NT2/D1 (cell line): ENCODE measurements around a stretch of chr11.

GRCh38 chr11:11619834-11620899, 1.6 kb downstream of the GALNT18 start:
- RRBS, 2 experiments: 3 to 6% methylated on average over 11 of the region's 49 CpGs

DNA sequence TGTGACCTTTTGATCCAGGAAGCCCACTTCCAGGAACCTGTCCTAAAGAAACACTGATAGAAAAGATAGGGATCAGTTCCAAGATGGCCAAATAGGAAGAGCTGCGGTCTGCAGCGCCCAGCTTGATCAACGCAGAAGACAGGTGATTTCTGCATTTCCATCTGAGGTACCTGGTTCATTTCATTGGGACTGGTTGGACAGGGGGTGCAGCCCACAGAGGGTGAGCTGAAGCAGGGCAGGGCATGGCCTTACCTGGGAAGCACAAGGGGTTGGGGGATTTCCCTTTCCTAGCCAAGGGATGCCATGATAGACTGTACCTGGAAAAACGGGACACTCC, 69.6 kb upstream of the GALNT18 start:
- RRBS, 2 experiments: no CpG with 5 or more reads among the region's 4 CpGs

- RRBS, 2 experiments: no CpG with 5 or more reads among the region's 3 CpGs
Measured at GRCh38 chr11:11864910-11865585, 23.3 kb downstream of the USP47 start.

- RRBS, 2 experiments: no CpG with 5 or more reads among the region's 4 CpGs
Measured at GRCh38 chr11:11947693-11948210, 60.7 kb downstream of the DKK3 start.

GRCh38 chr11:12110228-12110504, 224 bp upstream of the MICAL2 start:
- RRBS, 2 experiments: under 1 to 3% methylated on average over 11 of the region's 25 CpGs

- RRBS, 2 experiments: no CpG with 5 or more reads among the region's 3 CpGs
Measured at GRCh38 chr11:12120340-12120736, 9.9 kb downstream of the MICAL2 start.

GRCh38 chr11:12138899-12139982, 28.9 kb downstream of the MICAL2 start:
- RRBS, 2 experiments: no CpG with 5 or more reads among the region's 14 CpGs

DNA sequence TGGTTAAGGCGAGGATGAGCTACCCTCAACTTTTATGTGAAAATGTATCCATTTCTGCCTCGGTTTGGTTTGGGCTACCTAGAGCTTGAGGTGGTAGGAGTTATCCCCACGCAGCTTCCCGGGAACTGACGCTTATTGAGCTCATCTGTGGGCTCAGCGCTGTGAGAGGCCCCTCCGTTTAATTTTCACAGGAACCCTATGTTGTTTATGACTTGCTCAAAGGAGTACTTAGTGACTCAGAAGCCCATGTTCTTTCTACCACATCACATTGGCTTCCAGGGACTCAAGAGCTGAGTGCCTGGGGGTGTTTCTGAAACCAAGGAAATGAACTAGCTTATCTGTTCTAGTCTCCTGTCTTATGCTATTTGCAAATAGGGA, 40.4 kb downstream of the MICAL2 start:
- RRBS, 2 experiments: no CpG with 5 or more reads among the region's 7 CpGs

DNA sequence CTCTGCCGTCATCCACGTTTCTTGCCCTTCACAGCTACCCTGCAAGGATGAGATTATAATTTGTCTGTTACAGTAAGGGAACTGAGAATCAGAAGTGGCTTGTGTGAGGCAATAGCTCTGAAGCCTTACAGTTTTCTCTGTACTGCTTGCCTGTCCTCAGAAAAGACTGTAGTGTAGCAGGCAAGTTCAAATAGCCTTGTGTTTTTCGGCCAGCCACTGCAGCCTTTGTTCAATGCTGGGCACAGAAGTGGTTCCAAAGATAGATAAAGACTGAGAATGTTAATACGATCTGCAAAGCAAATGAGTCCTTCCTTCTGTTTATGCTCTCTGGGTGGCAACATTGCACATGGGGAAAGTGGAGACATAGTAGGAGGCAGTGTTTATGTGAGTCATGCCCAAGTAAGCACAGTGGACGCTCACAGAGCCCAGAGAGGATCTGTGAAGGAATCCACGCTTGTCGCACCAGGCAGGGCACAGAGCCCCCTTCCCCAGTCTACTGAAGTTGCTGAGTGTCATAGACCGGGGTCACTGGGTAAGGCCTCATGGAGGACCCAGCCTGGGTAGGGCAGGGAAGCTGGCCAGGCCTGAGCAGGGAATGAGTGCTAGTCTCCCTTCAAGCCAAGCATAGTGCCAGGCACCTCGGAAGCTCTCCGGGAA, 49.2 kb downstream of the MICAL2 start:
- RRBS, 2 experiments: no CpG with 5 or more reads among the region's 10 CpGs

GRCh38 chr11:12163168-12164055, 53.0 kb downstream of the MICAL2 start:
- RRBS, 2 experiments: no CpG with 5 or more reads among the region's 15 CpGs

DNA sequence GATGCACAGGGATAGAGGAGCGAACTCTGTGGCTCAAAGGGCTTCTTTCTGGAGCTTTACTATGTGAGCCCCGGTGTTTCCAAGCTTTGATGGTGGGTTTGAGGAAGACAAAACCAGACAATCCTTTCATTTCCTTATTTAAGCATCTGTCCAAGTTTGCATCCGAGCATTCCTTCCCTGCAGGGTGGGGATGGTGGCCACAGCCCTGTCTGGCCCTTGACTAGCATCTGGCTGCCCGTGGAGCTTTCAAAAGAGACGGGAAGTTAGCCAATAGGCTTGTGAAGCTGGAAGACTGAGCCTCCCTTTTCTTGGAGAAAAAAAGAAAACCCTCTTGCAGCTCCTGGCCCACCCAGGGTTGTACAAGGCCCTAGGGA, 60.5 kb downstream of the MICAL2 start:
- RRBS, 2 experiments: no CpG with 5 or more reads among the region's 5 CpGs

GRCh38 chr11:12207822-12208477, 97.6 kb downstream of the MICAL2 start:
- RRBS, 2 experiments: no CpG with 5 or more reads among the region's 6 CpGs

GRCh38 chr11:12237618-12238158, 127.3 kb downstream of the MICAL2 start:
- RRBS, 2 experiments: no CpG with 5 or more reads among the region's 6 CpGs

DNA sequence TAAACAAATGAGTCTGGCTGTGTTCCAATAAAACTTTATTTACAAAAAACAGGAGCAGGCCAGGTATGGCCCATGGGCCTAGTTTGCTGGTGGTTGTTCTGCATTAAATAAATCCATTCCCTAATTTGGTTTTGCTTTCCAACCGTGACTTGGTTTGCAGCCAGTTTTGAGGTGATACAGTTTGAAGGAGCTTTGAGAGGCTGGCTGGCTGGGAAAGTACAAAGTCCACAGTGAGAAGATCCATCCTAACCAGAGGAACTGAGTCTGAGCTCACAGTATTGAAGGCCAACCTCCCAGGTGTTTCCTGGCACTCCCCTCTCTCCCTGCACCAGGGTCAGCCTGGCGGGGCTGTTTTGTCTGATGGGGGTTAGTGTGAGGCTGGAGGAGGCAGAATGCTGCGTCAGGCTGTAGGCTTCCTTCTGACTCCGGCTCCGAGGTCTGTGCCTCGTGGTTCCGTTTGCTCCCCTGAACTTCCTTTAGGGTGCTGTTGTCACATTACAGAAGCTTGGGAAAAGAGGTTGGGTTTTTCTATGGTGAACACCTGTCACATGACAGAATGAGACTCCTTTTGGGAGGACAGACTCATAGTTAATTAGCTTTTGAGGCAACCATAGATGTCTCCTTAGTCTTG, 129.6 kb downstream of the MICAL2 start:
- RRBS, 2 experiments: no CpG with 5 or more reads among the region's 7 CpGs

GRCh38 chr11:12256577-12256913, 120.8 kb upstream of the PARVA start:
- RRBS, 2 experiments: no CpG with 5 or more reads among the region's 13 CpGs

- RRBS, 2 experiments: 3 to 11% methylated on average over 1 of the region's 11 CpGs
Measured at GRCh38 chr11:12376872-12377253, 508 bp upstream of the PARVA start.

DNA sequence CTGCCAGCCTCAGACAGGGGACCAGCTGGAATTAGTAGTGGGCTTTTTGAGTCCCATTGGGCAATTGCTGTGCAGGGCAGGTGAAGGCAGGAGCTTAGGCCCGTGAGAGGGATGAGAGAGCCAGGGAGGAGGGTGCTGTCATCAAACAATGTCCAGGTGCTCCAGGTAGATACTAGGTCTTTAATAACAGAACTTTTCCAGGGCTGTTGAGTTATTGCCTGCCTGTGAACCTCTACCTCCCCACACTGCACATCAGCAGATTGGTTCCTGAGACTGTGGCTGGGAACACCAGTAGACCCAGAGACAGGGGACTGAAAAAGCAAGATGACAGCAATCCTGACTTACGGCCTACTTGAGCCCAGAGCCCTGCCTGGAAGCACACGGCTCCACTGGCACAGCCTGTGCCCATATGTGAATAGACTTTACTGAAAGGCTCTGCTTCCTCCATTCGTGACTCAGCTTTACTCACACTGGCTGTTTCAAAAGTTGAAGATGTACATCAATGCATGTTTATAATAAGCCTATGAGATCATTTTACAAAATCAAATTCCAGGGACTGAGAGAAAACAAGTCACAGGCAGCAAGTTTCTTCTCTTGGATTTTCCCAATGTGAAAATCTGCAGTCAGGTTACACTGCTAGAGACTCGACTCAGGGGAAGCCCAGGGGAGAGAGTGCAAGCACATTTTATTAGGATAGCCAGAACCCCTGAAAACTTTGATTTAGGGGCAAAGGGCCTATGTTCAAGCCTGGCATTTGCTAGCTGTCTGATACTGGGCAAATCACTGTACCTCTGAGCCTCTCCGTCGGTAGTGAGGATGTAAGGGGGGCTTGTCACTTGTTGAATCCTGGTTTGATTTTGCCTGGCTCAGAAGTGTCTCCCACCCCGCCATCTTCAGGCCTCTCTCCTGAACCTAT, 134.6 kb upstream of the TEAD1 start:
- RRBS, 2 experiments: no CpG with 5 or more reads among the region's 8 CpGs

- RRBS, 2 experiments: no CpG with 5 or more reads among the region's 24 CpGs
Measured at GRCh38 chr11:12675279-12675767, 1.1 kb downstream of the TEAD1 start.

DNA sequence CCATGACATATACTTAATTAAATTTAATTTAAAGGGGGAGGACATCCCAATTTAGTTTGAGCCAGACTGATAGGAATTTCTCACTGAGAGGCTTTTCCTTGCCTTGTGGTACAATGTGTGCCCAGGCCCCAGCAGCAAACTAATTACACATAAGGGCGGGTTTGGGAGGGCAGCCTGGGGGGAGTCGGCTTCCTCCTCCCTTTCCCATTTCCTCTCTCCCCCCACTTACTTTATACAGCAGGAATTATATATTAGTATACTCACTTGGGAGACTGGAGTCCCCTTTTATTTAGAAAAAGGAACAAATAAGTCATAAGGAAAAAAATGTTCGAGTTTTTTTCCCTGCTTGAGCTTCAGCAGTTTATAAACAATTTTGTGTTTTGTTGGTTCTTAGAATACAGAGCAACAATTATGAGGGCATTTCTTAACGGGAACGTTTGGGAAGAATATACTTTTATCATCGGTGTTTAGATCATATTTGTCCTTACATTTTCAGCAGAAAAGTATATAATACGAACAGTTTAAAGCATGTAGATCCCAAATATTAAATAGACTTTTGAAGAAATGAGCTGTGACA, 3.1 kb downstream of the TEAD1 start:
- RRBS, 2 experiments: no CpG with 5 or more reads among the region's 7 CpGs

- RRBS, 2 experiments: no CpG with 5 or more reads among the region's 9 CpGs
Measured at GRCh38 chr11:12769316-12770440, 95.5 kb downstream of the TEAD1 start.